Right common carotid artery plus branches (tissue), 1 donor: ENCODE results near the genes CYP26B1, SFXN5 and NAT8.

DNA sequence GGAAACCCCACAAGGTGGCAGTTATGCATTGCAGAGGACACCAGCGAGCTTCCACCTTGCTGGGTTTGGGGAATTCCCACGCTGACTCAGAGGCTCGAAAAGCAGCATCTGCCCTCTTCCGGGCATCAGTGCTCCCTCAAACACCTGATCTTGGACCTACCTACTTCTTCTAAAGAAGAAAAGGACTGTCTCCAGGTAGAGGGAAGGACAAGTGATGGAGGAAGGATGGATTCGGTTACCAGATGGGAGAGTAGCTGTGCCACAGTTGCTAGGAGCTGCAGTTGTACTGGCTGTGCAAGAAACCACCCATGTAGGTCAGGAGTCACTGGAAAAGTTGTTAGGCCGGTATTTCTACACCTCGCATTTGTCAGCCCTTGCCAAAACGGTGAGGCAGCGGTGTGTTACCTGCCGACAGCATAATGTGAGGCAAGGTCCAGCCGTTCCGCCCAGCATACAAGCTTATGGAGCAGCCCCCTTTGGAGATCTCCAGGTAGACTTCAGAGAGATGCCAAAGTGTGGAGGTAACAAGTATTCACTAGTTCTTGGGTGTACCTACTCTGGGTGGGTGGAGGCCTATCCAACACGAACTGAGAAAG is 29.1 kb upstream of the TEX261 start:
- PRO-cap = no peak

GRCh38 chr2:71173081-71173490 is 42.7 kb downstream of the MPHOSPH10 start:
- PRO-cap = no peak

DNA sequence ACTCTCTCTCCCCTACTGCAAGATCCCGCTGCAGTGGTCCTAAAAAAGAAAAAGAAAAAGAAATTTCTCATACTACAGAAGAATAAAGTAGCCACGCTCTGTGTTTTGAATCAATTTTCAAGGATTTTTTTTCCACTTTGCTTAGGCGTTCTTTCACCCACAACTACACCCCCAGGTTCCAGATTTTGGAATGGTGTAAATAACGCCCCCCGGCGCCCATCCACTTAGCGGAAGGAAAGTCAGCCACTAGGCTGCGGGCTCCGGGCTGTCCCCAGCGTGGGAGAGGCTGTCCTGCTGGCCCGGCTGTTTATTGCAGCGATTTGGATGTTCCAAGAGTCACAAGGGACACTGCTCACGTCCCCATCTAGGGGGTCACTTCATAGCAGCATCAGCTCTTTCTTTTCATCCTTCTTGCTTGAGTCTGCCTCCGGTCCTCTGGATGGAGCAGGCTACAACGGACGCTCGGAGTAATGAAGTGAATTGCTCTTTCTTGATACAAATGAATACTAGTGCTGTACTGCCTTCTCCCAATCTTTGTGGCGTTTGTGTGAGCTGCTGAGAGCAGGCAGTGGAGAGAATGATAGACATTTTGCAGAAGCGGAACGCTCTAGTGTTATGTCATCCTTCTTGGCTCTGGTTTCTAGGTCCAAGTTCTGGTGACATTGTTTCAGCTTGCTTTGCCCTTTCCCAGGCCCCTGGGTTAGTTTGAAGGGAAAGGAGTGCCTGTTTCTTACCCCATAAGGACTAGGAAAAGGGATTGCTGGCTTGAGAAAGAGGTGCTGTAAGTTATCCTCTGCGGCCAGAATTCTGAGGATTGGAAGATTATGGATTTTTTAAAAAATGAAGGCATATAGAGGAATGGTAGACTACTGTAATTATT is 50.8 kb upstream of the PAIP2B start:
- PRO-cap = bidirectional peak, plus-strand start at position 405 of the sequence, minus-strand start at position 309 of the sequence; bidirectional peak, plus-strand start at position 738 of the sequence, minus-strand start at position 472 of the sequence

DNA sequence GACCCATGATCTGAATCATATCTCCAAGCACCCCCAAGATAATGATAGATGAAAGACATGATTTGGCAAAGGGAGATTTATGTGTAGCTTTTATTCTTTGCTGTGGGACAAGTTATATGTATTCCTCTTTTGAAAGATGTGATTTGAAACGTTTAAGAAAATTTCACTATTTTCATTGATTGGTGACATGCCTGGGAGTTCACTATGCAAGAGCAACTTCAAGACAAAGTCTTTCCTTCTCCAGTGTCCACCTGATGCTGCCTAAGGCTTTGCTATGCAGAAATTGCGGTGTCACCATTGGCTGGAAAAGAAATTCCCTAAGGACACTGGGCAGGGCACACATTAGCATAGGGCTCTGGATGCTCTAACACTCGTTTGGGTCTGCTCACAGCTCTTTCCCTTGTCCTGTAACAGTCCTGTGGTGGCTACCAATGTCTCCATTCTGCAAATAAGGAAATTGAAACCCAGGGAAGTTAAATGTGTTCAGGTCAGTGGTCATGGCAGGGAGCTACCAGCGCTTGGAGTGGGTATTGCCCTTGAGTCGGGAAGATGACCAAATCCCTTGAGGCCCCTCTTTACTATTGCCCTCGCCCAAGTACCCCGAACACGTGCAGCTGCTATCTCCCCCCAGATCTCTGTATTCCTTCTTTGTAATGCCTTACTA is 1.6 kb downstream of the DYSF start:
- PRO-cap = no peak

- PRO-cap = no peak
These were observed 87.6 kb downstream of the DYSF start for GRCh38 chr2:71554008-71554569.

DNA sequence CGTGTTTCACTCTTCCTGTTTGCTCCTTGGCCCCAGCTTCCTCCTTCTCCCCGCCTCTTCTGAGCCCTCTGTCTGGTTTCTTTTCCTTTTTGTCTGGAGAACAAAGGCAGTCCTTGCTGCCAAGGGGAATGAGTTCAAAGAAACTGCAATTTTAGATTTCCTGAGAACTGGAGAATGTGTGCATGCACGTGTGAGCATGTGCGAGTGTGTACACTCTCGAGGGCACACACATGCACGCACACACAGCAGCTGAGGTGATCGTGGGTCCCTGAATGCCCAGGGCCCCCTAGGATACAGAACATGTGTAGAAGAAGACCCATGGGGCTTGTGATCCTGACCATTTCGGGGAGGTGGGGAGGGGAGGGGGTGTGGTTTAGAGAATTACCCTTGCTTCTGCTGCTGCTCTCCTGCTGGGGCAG is 138.7 kb downstream of the DYSF start:
- PRO-cap = no peak

- PRO-cap = no peak
These were observed 276.3 kb downstream of the DYSF start for GRCh38 chr2:71742825-71743192.

DNA sequence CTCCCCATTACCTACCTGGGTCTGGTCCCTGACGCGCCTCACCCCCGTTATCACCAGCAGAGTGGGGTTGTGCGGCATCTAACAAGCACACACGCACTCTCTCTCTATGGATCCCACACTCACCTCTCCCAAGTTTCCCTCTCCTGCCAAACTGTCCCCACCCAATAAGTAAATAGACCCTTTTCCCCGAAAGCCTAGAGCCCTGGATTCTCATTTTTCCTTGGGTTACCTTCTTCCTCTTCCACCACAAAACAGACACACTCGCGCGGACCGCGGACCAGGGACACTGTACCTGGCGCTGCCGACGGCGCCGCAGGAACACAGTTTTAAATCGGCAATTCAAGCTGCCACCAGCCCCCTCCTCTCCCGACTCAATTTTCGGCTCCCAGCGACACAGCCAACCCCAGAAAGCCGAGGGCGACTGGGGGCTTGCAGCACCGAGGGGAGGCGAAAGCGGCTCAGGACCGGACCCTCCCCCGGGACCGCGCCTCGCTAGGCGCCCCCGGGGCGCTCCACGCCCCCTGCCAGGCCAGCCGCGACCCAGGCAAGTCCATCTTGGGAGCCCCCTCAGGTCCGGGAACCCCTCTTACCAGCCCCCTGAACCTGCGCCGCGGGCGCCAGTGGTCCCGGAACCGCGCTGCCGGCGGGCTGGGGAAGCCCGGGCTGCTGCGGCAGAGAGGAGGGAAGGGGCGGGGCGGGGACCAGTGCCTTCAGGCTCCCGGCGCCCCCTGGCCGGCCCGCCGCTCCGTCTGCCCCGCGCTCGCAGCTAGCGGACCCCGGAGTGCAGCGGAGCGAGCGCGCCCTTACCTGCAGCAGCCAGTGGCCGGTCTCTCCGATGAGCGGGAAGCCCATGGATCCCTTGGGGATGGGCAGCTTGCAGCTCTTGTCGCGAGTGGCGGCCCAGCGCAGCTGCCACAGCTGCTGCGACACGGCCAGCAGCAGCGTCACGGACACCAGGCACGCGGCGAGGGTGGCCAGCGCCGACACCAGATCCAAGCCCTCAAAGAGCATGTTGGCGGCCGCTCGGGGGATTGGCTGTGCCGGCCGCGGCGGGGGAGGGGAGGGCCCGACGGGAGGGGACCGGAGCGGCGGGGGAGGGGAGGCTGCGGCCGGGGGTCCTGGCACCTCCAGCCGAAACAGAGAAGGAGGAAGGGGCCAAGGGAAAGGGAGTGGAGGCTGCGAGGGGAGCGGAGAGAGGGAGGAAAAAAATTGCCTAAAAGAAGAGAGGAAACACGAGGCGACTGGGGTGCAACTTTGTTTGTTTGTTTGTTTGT is at the start of gene CYP26B1:
TSS of gene CYP26B1 (minus strand) at position 1,039 of the 1,274 bp plus-strand sequence.
- PRO-cap = no peak

DNA sequence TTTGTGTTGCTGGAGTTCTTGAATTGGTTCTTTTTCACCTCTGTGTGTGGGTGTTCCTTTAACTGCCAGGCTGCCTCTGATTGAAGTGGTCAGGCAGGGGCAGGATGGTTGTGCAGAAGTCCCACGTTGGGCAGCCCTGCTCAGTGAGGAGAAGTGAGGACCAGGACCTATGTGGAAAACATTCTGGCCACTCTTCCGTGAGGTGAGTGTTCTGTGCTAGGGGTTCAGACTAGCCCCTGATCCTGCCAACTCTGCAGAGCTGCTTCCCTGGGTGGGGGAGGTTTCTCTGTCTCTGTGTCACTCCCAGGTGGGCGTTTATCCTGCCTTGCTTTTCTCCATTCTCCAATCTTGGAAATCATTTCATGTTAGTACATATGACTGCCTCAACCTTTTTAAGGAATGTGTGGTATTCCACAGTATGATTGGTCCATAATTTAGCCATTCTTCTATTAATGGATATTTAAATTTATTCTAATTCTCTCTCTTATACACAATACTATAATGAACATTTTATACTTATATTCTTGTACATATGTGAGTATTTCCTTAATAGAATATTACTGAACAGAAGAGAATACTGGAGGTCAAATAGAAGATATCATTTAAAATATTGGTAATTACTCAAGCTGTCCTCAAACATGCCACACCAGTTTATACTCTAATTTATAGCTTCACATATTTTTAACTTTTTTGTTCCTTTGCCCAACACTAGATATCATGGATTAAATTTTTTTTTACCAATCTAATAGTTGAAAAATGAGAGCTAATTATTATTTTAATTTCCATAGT is 156.3 kb upstream of the CYP26B1 start:
- PRO-cap = no peak

GRCh38 chr2:72983558-72984116 is 66.3 kb downstream of the EMX1 start:
- PRO-cap = no peak

GRCh38 chr2:72994636-72995077 is 76.9 kb downstream of the SFXN5 start:
- PRO-cap = no peak

DNA sequence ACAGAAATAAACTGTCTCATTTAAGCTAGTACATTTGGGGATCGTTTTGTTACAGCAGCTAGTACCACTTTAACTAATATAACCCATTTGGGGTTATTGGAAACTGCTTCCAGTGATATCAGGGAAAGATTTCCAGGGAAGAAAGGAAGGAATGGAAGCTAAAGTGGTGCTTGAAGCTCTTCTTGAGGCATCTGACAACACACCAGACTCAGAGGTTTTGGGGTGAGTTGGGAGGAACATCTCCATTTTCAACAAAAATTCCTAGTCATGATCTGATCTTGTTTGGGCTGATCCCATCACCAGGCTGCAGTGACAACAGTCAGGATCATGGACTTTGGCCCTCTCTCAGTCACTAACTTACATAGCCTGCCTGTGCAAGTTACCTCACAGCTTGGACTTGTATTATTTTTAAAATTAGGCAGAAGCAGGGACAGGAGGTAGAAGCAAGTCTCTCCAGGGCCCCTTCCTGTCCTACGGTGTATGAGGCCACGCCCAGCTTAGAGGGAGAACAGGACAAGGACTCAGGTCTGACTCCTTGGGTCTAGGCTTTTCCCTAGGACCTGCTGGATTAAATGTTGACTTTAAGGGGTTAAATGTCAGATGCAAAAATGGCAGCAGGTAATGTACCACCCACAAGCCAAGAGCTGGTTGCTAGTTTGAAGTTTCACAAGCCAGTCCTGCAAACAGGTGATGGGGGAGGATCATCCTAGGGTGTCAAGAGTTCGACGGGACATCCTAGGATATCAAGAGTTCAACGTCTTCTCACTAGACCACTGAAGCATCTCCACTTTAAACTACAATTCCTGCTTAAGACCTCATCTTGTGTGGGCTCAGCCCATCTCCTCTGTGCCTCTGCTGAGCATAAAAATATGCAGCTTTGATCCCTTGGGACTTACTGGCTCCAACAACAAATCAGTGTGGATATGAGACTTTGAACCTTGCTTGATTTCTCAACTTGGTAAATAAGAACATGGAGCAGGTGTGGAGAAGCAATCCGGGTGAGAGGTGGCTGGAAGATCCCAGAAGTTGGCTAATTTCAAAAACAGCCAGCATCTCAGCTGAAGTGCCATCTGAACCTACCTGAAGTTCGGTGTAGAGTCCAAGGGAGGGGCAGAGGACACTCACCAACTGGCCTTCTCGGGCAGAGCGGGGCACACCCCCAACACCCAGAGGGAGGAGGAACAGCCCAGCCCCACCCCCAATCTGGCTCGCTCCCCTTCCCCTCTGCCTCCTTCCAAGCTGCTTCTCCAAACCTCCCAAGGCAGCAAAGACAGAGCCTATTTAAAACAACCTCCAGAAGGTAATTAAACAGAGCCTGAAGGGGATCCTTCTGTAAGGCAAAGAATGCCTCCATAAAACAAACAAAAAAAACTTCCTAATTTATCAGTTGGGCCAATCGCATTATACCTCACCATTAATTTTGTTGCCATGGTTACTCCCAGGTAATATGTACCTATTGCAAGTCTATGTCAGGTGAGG is 39.5 kb downstream of the SFXN5 start:
- PRO-cap = no peak

GRCh38 chr2:73071579-73072070 is at the start of gene SFXN5:
Gene SFXN5 (minus strand): TSS chr2:73071712.
- PRO-cap = bidirectional peak, plus-strand start at chr2:73071863, minus-strand start at chr2:73071712

DNA sequence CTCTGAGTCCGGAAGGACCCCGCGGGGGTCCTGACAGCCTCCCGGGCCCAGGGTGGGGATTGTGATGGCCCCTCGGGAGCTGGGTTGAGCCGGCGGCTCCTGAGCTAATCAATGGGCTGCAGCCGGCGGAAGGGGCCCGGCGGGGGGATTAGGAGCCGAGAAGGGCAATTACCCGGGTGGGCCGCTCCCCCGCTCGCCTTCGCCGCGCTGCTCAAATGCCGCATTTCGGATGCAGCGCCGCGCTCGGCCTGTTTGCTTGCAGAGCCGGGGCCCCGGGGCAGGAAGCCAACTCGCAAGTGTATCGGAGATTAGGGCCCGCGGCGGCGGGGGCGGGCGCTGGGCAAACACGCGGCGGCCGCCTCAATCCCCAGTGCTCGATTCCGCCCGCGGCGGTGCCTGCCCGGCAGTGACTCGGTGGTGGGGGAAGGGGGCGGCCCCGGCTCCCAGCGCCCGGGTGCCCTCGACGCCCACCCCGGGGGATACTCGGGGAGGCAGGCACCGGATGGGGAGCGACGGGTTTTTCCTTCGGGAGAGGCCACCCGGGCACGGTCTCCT is 26.8 kb upstream of the NOTO start:
- PRO-cap = bidirectional peak, plus-strand start at position 406 of the sequence, minus-strand start at position 393 of the sequence

DNA sequence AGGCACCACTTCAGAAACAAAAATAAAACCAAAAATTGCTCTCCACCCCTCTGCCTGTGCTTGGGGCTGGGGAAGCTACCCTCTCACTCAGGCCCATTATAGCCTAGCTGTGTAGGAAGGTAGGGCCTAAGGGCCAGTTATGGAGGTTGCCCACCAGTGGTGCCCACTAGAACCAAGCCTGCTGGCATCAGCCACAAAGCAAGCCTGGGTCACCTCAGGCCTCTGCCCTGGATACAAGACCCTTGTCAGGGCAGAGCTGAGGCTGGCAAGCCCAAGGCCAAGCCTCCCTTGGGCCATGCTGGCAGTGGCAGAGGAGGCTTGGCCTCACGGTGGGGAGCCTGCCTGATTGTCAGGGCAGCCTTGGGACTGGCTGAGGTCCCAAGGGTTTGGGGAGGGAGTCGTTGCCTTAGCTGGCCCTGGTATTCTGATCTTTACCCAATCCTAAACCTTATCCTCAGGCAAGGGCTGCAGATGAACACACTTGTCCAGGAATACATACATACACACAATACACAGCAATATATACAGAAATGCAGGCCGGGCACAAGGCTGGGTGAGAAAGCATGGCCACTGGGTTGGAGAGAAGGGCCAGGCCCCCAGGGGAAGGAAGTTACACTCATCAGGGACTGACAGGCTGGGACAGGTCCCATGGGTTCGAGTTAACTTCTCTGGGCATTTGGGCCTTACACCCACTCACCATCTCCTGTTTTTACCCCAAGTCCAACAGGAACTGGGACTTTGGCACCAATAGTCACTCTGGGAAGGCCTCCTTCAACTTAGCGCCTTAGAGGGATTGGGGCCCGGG is 21.0 kb downstream of the CCT7 start:
- PRO-cap = no peak

DNA sequence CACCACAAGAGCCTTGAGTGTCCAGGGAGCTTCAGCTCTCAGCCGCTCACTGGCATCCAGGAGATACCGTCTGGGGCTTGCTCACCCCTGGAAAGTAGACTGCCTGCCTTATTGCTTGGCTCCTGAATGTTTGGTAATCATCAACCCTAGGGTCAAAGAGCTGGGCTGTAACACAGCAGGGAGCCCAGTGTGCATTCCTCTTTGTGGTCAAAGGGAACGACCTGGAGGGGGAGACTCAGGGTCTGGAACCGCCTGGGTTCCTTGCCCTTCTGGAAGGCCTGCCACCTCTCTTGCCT is at the start of gene NAT8:
TSS of gene NAT8 (minus strand) at position 101 of the 296 bp plus-strand sequence.
- PRO-cap = no peak

- PRO-cap = no peak
These were observed 489 bp upstream of the NAT8 start for GRCh38 chr2:73642618-73643203.

DNA sequence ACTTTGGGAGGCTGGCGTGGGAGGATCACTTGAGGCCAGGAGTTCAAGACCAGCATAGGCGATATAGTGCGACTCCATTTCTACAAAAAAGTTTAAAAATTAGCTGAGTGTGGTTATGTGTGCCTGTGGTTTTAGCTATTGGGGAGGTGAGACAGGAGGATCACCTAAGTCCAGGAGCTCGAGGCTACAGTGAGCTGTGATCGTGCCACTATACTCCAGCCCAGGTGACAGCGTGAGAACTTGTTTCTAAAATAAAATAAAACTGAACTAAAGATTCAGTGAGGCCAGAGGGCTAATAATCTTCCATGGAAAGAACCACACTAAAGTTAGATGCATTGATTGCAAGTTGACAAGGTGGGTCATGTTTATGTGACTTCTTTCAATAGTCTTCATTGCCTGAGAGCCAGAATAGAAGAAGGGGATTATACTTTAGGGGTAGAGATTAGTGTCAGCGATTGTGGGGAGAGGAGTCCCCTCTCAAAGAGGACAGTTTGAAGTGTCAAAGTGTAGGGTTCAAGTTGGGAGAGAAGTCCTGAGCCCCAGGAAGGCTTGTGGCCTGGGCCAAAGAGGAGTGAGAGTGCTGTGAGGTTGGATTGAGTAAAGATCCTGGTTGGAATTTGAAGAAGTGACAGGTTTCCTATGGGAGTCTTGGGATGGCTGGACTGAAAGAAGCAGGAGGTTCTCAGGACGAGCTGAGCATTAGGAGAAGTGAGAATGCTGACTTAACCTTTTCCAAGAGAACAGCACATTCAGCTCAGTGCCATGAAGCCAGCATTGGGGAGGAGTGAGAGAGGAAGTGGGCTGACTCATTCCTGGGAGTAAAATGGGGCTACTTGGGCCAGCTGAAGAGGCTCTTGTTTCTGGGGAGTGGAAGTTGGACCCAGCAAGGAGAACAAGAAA is 25.5 kb downstream of the DGUOK start:
- PRO-cap = no peak

DNA sequence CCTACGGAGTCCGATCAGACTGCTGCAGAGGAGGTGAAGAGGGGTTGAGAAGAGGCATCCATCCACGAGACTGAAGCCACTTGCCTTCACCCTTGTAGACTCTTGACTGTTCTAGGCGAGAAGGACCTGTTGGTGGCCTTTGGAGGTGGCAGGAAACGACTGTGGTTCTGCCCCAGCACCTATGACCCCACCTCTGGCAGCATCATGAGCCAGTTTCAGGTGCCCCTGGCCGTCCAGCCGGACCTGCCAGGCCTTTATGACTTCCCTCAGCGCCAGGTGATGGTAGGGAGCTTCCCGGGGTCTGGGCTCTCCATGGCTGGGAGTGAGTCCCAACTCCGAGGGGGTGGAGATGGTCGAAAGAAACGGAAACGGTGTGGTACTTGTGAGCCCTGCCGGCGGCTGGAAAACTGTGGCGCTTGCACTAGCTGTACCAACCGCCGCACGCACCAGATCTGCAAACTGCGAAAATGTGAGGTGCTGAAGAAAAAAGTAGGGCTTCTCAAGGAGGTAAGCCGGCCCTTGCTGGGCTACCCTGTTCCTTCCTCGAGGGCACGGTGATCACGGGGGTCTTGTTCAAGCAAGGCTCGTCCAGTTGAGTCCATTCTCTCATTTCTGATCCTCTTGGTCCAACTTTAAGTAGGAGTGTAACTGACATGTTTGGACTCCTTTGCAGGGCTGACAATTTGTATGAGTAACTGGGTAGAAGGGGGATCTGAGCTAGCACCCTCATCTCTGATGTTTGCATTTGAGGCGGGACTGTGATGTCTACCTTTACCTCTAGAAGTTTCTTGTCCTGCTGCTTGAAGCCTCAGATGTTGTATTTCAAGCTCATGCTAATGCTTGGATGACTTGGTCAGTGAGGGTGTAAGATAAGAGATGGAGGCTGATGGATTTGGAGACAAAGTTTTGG is 1.7 kb downstream of the TET3 start:
- PRO-cap = no peak

GRCh38 chr2:74206051-74206737 is 7.8 kb downstream of the MTHFD2 start:
- PRO-cap = no peak